PC-3 (cell line): ENCODE measurements around a stretch of chr4.

GRCh38 chr4:2516317-2516924 lies 20.0 kb upstream of the FAM193A start:
- RAMPAGE, long total RNA, result no peak

GRCh38 chr4:2671603-2671826 lies 84.6 kb downstream of the TNIP2 start:
- RAMPAGE, long total RNA, result no peak

- RAMPAGE, long total RNA, result no peak
These were observed 61.4 kb downstream of the TNIP2 start for GRCh38 chr4:2694716-2695179.

- RAMPAGE, long total RNA, result no peak
These were observed 14.7 kb downstream of the TNIP2 start for GRCh38 chr4:2741440-2741921.

DNA sequence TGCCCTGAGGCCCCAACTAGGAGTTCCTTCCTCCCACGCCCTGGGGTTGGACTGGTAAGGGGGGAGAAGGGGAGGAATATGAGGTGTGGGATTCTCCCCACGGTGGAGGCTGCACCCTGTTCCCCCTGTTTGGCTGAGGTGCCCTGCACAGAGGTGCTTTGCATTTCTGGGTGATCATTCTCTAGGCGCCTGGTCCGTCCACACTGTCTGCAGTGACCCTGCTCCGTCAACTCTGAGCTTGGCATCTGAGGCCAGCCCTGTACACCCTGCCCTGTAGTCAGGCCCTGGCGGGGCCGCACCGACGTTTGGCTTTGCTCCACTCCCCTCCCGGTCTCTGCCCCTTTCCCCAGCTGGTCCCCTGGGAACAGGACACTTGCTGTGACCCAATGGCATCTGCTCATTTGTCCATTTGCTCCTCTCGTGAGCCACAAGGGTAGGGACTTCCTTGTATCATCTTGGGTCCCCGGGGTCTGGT lies 2.4 kb upstream of the SH3BP2 start:
- RAMPAGE, long total RNA, result no peak

- RAMPAGE, long total RNA, result no peak
These were observed 13.5 kb downstream of the SH3BP2 start for GRCh38 chr4:2806167-2806909.

DNA sequence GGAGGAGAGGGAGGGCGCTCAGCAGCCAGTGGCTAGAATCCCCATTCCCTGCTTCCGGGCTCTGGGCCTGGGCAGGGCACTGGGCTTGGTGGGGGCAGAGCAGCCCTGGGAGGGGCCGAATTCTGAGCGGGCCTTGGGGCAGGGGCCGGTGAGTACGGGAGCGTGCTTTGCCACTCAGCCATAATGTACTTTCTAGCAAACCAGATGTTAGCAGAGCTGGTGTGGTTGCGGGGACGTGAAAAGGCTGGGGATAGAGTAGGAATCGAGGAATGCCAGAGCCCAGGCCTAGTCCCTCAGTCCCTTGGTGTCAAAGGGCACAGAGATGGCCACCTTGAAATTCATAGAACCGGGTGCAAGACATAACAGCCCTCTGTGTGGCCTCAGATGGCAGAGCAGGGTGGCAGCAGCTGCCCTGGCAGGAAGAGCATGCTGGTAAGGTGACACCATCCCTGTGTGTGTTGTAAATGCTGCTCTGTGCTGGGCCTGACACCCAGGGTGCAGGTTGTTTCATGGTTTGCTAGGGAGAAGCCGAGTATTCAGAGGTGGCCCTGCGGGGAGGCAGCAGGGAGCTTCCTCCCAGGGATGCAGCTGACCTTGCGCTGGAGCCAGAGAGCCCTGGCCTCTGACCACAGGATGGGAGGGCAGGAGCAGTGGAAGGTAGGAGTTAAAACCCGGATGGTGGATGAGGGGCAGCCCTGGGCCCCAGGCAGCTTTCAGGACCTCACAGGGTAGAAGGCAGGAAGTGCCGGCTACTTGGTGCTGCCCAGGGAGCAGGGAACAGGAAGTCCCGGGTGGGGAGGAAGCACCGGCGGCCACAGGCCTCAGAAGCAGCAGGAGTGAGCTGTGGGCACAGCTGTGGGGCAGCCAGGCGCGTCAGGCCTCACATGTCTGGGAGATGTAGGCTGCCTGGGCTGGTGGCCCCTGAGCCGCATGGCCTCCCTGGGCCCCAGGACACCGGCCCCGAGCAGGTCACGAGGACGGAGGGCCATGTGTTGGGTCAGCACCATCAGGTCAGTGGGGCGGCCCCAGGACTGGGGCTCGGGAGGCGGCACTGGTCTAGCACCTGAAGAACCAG lies 18.9 kb downstream of the SH3BP2 start:
- RAMPAGE, long total RNA, result no peak

GRCh38 chr4:2812543-2812802 lies 19.6 kb downstream of the SH3BP2 start:
- RAMPAGE, long total RNA, result no peak

DNA sequence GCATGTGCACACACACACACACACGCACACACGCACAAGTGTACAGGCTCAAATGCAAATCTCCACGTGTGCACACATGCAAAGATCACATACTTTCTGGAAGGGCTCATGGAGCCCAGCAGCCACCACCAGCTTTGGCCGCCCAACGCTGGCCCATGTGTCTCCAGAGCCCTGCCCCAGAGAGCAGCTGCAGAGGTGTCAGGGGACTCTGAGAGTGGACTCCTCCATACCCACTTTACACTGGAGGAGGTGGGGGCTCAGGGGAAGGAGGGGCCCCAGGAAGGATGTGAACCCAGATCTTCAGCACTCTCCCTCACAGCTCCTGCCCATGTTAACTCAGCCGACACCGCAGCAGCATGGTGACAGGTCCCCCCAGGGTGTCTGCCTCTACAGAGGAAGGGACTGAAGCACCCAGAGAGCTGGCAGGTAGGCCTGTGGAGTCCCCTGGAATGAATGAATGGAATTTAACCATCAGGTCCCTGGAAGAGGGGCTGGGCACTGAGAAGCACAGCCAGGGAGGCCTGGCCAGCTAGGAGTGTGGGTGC lies 21.7 kb downstream of the SH3BP2 start:
- RAMPAGE, long total RNA, result no peak

- RAMPAGE, long total RNA, result no peak
These were observed 667 bp downstream of the ADD1 start for GRCh38 chr4:2844131-2844891.

DNA sequence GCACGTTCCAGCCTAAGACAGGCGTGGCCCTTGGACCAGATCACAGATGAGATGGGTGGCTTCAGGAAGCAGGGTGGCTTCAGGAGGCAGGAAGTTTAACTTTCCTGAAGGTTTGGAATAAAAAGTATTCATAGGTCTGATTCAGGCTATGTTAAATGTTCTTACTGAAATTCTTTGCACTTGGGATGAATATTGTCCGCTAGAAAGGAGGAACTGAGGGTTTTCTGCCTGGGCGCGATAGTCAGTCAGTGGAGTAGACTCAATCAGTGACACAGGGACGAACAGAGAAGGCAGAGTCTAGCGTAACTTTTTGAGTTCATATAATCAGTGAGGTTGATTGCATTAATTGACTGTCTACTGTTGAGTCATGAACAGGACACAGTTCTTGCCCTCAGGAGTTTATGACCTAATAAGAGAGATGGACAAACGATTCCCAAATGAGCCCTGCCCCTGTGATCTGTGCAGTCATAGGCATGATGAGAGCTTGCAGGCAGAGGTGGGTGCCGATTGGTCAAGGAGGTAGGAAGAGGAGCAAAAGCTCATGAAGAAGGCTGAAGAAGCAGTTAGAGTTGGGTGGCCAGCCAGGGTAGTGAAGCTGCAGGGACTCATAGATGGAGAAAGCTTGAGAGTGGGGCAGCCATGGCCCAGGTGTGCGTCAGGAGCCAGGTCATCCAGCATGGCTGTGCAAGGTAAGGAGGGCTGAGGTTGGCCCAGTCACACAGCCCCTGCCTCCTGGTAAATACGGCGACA lies 33.9 kb downstream of the MFSD10 start:
- RAMPAGE, long total RNA, result no peak

- RAMPAGE, long total RNA, result no peak
These were observed 1.4 kb upstream of the MFSD10 start for GRCh38 chr4:2935732-2936756.

DNA sequence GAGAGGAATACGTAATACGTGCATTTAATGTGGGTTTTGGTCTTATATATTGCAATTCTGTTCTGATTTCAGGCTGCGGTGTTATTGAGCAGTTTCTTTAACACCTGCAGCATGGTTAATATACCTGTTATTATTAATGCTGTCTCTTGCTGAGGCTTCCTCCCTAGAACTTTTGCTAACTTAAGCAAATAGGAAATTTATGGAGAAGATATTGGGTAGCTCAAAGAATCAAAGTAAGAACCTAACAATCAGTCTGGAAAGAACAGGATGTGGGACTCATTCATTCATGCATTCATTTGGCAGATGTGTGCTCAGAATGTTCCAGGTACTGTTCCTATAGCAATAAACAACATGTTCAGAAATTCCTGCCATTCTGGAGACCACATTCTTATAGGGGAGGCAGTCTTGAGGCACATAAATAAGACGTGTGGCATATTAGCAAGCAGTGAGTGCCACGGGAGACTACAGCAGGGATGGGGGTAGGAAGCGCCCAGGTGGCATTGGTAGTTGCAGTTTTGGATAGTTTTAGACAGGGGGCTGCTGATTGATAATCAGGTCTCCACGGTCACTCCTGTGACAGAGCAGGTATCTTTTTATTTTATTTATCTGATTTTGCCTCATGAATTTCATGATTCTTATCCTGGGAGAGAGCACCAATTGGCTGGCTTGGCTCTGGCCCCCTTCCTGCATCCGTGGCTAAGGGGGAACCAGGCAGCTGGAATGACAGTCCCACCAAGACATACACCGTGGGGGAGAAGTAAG lies 5.1 kb downstream of the GRK4 start:
- RAMPAGE, long total RNA, result no peak

GRCh38 chr4:3040346-3040981 lies 34.0 kb upstream of the HTT start:
- RAMPAGE, long total RNA, result no peak

- RAMPAGE, long total RNA, result no peak
These were observed 24.7 kb downstream of the HTT start for GRCh38 chr4:3099186-3099649.

- RAMPAGE, long total RNA, result no peak
These were observed 59.8 kb downstream of the HTT start for GRCh38 chr4:3134167-3134877.

- RAMPAGE, long total RNA, result no peak
These were observed 26.8 kb upstream of the MSANTD1 start for GRCh38 chr4:3221866-3222773.

- RAMPAGE, long total RNA, result no peak
These were observed 2.2 kb downstream of the MSANTD1 start for GRCh38 chr4:3251040-3251579.

GRCh38 chr4:3301967-3303272 lies 9.6 kb downstream of the RGS12 start:
- RAMPAGE, long total RNA, result no peak

GRCh38 chr4:3354289-3354856 lies 61.6 kb downstream of the RGS12 start:
- RAMPAGE, long total RNA, result no peak